Fibroblast of the aortic adventitia (primary cell): ENCODE measurements around a stretch of chr10.

DNA sequence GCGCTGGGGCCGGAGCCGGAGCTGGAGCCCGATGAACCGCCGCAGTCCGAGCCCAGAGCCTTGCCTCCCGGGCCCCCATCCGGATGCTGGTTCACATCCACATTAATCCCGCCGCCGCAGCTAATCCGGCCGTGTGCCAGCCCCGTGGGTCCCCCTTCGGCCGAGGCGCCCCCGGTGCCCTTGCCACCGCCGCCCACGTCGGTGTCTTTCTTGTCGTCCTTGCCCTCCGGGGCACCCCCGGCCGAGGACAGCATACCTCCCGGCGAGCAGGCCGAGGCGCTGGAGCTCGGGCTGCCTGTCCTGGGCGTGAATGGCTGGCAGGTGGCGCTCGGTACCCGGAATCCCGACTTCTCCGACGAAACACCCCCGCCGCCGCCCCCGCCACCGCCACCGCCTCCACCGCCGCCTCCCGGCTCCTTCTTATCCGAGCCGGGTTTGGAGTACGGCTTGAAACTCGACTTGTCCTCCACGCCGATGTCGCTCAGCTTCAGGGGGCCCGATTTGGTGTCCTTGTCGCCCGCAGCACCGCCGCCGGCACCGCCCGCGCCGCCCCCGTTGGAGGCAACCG, 1.8 kb downstream of the ZNF503 start:
- CAGE, long polyA plus RNA = no peak

DNA sequence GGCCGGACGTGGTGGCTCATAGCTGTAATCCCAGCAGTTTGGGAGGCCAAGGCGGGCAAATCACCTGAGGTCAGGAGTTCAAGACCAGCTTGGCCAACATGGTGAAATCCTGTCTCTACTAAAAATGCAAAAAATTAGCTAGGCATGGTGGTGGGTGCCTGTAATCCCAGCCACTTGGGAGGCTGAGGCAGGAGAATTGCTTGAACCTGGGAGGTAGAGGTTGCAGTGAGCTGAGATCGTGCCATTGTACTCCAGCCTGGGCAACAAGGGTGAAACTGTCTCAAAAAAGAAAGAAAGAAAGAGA, 9.3 kb downstream of the LRMDA start:
- CAGE, long polyA plus RNA = no peak

DNA sequence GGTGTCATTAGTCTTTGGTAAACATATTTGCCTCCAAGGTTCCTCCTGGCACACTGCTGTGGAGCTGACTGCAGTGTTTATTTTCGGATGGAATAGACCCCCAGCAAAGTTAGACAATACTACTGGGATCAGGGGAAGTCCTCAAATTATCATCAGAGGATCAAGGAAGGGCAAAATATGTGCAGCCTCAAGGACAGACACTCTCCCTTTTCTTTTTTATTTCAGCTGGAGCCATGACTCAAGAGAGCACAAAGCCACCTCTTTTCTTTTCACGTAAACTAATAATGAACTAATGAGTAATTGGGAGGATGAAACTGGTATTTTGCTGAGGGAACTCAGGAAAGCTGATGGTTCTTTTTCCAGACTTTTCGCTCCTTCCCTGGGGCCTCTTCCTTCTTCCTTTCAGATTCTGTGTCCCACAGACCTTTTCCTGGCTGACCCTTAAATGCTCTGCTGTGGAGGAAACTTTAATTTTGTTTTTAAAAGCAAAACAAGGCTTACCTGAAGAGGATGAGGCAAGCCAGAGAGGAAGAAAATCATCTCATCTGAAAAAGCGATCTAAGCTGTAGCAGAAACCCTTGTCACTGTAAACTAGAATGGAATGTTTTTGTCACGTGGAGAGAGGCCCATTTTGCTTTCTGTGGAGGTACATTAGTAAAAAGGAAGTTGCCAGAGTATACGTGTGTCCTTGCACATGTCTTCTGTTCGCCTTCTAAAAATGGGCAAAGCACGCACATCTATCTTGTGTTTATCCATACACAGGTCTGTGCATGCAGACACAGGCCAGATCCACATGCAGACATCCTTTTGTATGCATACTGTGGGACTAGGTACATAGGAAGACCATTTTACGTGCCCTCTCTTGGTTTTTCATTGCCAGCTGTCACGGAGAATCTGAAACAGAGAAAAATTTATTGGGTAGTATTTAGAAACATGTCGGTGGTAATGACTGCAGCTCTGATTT, 33.5 kb downstream of the LRMDA start:
- CAGE, long polyA plus RNA = no peak

DNA sequence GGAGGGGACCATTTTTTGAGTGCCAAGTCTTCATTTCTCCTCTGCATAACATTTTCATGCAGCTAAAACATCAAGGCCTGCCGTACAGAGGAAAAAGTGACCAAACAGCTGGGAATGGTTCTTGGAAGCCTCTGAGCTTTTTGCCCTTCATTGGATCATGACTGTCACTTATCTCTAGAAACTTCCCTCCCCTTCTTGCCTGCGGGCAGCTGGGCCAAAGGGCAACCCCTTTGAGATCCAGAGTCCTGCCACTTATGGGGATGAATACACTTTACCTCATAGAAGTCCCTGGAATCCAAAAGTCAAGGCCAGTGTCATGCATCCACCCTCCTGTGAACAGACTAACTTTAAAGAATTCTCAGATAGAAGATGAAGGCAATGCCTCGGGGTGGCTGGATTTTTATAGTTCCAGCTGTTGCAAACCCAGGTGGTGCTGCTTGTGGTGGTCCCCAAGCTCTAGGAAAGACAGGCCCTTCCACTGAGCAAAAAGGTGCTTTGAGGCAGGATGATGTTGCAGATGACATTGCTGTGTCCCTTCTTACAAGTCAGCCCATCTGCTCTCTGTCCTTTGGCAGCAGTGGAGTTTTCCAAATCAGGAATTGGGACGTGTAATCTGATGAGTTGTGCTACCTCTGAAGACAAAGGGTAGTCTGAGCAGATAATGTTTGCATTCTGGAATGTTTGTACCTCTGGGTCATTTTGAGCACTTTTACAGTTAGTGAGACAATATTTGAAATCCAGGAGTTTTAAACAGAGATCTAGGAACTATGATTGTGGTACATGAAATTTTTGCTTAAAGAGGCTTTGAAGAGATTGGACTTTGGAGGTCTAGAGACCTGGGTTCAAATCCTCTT, 64.2 kb downstream of the LRMDA start:
- CAGE, long polyA plus RNA = no peak

DNA sequence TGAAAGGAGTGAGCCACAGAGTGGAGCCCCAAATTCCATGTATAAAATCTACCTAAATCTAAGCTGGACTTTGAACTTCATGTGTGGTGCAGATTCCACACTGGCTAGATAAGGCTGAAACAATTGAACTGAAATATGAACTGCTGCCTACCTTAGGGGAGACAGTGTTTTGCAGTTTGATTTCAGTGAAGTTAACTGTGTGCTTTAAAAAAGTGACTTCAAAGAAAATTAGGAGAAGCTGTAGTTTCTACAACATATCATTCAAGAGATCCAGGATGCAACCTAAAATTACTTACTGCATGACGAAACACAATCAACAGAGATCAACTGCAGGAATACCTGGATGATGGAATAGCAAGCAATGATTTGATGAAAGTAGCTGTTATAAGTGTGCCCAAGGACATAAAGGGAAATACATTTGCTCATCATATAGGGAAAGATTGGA, 124.0 kb downstream of the LRMDA start:
- CAGE, long polyA plus RNA = no peak

DNA sequence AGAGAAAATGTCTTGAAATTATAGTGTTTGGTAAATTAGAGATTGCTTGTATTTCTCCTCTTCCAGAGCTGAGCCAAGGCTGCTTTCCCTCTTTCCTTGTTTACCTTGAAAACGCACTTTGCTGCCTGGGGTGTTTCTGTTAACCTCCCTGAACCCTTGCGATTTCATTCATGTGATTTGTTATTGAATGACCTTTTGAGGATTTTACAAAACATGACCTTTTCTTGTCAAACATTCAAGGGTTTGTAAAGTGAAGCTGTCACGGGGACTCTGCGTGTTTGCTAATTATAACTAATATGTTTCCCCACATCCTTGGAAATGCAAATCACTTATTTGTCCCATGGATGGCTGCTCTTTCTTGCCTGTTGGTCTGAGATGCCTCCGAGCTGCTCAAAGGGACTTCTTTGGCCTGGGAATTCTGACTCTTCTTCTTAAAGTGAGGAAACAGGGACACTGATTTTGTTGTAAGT, 169.5 kb downstream of the LRMDA start:
- CAGE, long polyA plus RNA = no peak

DNA sequence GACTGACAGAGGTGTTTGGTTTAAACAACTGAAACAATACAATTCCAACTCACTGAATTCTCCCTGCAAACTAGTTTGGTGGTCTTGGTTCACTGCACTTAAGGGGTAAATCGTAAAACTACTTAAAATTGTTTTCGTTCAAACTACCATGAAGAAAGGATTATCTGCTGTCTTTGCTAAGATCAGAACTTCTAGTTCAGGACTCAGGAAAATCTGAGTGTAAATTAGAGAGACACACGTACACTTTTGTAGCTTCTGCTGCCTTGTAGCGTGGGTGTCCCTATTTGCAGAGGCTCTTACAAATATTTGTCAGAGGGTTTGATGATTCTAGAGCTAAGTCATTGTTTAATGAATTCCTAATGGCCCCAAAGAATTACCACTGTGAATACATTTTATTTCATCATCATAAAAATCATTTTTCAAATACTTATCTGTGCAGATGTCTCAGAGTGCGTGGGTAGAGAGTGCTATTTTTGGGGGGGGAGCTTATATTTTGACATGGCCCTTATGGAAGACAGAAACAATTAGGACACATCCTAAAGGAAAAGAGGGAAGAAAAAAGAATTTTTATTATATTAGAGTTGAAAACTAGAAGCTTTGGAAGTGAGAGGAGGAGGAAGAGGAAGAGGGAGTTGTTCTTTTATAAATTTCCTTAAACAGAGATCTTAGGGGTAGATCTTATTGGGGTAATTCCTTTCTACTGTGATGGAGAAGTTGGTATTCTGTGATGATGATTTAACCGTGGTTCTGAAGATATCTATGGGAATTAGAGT, 315.0 kb downstream of the LRMDA start:
- CAGE, long polyA plus RNA = no peak

GRCh38 chr10:75772203-75772911, 340.9 kb downstream of the LRMDA start:
- CAGE, long polyA plus RNA = no peak

- CAGE, long polyA plus RNA = no peak
Measured at GRCh38 chr10:76002615-76002887, 571.1 kb downstream of the LRMDA start.

DNA sequence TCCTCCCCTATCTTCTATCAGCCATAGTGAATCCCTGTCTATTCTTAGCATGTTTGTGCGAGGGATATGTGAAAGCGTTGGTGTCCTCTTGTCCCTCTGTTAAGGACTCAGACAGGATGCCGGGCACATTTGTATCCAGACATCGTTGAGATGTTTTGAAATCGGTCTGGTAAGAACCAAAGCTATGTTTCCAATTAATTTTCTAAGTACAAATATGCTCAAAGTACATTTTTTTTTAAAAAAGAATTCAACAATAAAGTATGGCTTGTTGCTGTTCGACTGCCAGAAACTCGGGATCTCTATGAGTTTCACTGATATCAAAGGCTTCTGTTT, 754.1 kb downstream of the LRMDA start:
- CAGE, long polyA plus RNA = no peak

GRCh38 chr10:77011821-77012256, 625.8 kb downstream of the KCNMA1 start:
- CAGE, long polyA plus RNA = no peak

DNA sequence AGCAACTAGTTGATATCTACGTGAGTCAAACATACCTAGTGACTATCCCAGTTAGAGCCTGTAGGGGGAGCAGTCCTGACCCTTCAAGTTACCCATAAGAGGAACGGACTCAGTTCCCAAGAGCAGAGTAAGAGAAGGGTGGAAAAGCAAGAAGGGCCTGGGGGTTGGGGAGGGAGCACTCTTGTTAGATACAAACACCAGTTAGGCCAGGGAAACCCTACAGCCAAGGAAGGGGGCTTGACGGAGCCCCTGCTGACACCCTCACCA, 600.2 kb downstream of the KCNMA1 start:
- CAGE, long polyA plus RNA = no peak

DNA sequence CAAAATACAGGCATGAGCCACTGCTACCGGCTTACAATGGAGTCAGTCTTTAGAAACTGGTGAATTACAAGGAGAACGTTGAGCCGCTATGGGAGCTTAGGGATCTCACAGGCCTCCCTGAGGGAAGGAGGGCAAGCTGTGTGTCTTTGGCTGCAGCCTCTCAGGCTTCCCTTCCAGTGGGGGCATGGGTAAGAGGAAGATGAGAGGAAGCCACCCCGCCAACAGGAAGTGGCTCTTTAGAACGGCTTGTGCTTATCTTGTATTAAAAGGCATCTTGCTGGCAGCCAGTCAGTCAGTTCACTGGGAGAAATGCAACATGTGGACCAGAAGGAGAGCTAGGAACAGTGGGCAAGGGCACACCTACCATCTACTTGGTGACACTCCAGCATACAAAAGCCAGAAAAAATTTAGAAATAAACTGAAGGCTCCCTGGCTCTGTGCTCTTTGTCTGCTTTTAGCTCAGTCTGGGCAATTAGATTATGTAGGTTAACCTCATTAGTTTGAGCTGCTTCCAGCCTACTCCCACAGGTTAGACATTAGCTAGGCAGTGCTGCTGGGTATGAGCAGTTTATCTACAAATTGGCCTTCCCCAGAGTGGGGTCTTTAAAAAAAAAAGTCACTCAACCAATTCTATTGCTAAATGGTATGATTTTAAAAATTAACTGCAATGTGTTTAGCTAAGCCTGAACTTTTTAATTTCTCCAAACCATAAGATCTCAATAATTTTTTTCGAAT, 595.9 kb downstream of the KCNMA1 start:
- CAGE, long polyA plus RNA = no peak

DNA sequence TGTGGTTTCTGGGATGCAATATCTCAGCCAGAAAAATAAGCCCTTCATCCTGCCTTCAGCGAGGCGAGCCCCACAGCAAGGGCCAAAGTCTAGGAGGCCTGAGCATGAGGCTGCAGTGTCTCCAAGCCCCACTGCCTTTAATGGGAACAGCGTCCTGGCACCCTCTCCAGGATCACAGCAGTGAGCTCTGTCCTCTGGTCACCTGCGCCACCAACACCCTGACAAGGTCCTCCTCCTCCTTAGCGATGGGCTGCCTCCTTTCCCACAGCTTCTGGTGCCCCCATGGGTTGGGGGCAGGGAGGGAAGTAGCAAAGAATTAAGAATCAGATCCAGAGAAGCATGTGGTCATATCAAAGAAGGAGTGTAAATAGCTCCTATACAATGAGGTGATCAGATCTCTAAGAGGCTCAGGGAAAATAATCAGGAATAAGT, 479.9 kb downstream of the KCNMA1 start:
- CAGE, long polyA plus RNA = no peak

GRCh38 chr10:77392698-77393282, 244.8 kb downstream of the KCNMA1 start:
- CAGE, long polyA plus RNA = no peak

DNA sequence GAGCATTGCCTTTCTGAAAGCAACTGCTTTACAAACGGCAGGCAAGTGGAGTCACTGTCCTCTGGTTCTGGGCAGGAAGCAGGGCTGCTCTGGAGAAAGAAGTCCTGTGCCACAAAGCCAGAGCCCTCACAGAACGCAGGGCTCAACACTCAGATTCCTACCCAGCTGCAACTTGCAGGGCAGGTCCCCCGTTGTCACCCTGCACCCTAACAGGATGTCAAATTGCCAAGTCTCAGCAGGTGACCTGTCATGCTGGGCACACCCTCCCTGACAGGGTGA, 227.7 kb downstream of the KCNMA1 start:
- CAGE, long polyA plus RNA = no peak

GRCh38 chr10:77479937-77480727, 157.5 kb downstream of the KCNMA1 start:
- CAGE, long polyA plus RNA = no peak

DNA sequence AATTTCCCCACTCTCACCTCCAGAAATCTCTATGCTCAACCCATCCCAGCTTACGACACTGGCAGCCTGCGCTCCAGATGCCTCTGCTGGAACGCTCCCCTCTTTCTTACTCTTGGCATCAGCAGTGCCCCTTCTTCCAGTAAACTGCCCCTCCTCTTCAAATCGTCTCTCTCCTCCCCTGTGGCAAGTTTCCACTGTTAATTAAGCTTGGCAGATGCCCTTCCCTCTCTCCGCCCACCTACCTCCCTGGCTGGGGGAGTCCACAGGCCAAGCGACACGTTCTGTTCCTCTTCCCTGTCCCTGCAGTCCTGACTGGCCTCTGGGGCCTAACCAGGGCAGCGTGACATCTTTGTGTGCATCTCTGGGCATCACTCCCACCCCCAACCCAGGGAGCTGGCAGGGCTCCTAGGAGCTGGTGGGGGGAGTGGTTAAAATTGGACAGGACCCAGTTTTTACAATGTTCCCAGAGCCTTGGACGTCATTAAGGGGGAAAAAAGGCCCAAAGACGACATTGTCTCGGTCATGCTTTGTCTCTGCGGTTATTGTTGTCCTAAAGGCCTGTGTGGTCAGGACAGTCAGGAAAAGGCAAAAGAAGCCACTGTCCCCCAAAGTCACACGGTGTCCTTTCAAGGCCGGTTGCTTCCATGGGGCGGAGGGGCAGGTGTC, 54.3 kb downstream of the DLG5 start:
- CAGE, long polyA plus RNA = no peak

GRCh38 chr10:77994279-77994589, 35.1 kb downstream of the POLR3A start:
- CAGE, long polyA plus RNA = no peak

GRCh38 chr10:78002930-78003315, 26.4 kb downstream of the POLR3A start:
- CAGE, long polyA plus RNA = no peak